ENCODE results near the gene ADRA2A.

DNA sequence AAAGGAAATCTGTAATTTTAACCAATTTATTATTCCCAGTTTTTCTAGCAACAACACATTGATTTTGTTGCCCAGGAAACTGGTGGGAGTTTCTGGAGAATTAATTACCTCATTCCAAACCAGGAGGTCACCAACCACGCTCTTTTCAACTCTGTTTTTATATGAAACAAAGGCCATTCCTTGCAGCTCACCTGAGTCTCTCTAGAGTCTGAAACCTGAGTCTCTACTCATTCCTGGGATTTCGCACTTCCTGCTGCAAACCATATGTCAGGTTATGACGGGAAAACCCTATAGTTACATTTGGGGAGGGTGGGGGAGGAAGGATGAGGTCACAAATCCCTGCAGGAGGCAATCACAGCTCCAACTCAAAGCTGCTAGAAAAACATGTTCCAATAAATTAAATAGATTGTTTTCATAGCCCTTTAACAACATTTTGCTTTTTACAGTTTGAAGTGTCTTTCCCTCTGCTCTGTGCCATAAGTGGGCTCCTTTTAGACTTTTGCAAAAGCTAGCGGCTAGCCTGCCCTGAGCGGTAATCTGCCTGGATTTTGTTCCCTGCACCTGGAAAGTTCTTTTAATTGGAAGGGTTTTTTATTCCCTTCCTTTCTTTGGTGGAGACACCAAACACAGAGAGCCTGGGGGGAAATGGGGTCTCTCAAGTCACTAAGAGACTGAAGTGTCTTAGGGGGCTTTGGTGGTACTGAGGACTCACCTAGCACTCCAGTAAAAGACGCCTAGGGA lies 38.3 kb upstream of the XPNPEP1 start:
- PRO-cap = no peak

GRCh38 chr10:109965295-109965863 lies 42.1 kb upstream of the XPNPEP1 start:
- PRO-cap = no peak

GRCh38 chr10:110007535-110007883 lies 275 bp upstream of the ADD3 start:
- PRO-cap = bidirectional peak, plus-strand start at chr10:110007984, minus-strand start at chr10:110007708

- PRO-cap = no peak
Measured at GRCh38 chr10:110076181-110077423, 68.8 kb downstream of the ADD3 start.

DNA sequence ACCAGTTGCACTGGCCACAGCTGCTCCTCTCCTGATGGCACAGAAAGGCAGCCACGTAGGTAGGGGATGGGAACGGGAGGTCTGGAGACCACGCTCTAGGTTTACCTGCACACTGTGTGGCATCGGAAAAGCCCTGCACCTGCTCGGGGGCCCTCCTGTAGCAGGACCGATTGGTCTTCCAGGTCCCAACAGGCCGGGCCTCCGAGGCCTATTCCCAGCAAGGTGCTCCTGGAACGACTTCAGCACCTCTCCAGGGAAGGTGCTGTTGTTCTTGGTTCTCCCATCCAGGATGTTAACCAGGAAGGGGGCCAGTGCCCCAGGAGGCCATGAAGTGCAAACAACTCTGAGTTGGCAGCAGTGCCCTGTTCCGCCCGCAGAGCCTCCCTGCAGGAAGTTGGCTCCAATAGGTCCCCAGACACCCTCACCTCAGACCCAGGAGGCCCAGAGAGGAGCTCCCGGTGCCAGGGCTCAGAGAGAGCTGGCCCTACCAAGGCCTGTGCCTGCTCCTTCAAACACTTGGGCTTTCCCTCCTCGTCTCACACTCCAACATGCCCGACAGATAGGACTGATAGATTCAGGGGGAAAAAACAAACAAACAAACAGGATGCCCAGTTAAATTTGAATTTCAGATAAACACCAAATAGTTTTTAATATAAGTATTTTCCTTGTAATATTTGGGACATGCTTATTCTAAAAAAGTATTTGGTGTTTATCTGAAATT lies 63.9 kb upstream of the DUSP5 start:
- PRO-cap = no peak

- PRO-cap = no peak
Measured at GRCh38 chr10:110461915-110462630, 35.6 kb upstream of the DUSP5 start.

GRCh38 chr10:110498048-110499046 lies 640 bp downstream of the DUSP5 start:
- PRO-cap = bidirectional peak, plus-strand start at chr10:110498351, minus-strand start at chr10:110498216

DNA sequence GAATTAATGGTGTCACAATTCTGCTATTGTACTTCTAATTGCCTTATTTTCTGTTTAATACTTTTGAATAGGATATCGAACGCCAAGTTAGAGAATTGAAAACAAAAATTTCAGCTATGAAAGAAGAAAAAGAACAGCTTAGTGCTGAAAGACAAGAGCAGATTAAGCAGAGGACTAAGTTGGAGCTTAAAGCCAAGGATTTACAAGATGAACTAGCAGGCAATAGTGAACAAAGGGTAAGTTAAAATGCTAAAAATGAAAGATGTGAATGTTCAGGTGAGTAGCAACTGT lies 15.8 kb downstream of the SMC3 start:
- PRO-cap = no peak

- PRO-cap = no peak
Measured at GRCh38 chr10:110699061-110699216, 54.8 kb downstream of the RBM20 start.

DNA sequence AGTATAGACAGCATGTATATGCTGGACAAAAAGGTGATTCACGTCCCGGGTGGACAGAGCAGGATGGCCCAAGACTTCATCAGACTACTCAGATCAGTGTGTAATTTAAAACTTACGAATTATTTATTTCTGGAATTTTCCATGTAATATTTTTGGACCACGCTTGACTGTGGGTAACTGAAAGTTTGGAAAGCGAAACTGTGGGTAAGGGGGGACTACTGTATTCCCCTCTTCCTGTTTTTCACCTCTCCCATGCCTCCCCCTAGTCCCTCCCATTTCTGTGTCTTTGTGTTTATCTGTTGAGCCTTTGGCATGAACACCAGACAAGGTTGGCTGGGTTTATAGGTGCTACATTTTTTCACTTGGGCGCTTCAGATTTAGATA lies 55.8 kb downstream of the RBM20 start:
- PRO-cap = no peak

DNA sequence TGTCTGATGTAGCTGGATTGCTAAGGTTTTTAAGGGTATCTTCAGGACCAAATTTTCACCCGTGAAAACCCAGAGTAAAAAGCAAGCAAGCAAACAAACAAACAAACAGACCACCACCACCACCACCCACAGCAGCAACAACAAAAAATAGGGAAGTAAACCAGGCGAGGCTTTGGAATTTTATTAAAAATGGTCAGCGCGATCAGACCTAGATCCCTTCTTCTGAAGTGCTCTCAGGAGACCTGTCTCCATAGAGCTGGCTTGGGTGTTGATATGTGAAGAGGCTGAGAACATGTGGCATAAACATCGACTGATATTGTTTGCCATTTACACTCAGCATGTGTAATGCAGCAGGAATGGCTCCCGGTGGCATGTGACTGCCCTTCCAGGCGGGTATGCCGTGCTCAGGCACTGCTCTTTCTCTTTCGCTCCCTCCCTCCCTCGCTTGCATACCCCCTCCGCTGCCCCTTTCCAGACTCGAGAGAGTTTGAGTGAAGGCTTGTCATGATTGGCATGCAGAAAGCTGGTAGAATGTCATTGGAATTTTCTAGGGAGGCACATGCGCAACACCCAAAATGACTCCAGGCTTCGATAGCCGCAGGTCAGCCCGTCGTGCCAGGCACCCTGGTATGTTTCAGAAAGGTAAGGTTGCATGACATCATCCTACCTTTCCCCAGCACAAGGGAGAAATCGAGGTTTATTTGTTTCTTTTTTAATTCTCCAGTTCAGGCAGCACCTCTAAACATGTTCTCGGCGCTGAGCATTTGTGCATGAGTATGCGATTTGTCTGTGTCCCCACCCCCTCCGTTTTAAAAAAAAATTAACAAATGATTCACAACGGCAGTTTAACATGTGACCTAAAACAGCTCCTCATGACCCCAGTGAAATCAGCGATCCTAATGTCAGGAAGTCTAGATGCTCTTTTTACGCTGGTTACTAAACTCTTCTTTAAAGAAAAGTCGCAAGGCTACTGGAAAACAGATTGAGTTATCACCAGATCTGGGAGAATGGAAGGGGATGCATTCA lies 107.2 kb upstream of the PDCD4 start:
- PRO-cap = no peak

- PRO-cap = no peak
Measured at GRCh38 chr10:110862302-110862932, 9.3 kb upstream of the PDCD4 start.

DNA sequence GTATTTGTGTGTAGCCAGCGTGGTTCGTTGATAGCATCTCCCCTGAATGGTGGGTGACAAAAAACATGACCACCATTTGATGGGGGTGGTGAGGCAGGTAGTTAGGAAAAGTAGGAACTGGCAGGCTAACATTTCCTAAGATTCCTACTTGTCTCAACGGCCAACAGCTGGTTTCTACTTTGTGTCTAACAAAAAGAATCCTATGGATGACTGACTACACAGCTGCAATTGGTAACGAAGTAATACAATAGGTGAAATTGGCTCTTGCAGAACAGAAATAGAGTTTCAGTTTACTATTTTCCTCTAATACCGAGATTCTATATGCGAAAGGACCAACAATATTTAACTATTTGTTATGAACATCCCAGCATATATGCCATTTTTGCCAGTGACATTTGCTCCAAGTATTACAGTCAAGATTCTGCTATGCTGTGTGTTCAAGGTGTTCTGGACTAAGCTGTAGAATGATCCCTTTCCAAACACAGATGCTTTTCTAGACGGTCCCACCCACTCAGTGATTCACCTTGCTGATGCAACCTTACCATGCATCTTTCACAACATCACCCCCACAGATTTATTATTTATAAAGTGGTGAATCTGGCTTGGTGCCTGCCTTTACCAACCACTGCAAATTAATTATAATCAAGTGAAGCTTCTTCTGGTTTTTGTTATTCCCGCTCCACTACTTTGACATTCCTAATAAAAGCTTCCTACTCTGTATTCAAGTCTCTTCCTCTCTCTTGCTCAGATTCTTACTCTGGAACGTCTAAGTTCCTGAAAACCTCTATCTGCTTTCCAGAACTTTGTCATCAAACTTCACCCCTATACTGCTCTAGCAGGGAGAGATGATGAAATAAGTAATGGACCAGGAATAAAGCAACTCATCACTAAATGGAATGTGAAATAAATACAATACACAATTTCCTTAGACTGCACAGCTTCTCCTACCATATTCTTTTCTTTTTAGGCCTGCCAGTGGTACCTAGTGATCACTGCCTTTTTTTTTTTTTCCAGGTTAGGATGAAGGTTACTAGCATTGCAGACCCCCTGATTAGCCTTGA lies 16.7 kb downstream of the BBIP1 start:
- PRO-cap = no peak

DNA sequence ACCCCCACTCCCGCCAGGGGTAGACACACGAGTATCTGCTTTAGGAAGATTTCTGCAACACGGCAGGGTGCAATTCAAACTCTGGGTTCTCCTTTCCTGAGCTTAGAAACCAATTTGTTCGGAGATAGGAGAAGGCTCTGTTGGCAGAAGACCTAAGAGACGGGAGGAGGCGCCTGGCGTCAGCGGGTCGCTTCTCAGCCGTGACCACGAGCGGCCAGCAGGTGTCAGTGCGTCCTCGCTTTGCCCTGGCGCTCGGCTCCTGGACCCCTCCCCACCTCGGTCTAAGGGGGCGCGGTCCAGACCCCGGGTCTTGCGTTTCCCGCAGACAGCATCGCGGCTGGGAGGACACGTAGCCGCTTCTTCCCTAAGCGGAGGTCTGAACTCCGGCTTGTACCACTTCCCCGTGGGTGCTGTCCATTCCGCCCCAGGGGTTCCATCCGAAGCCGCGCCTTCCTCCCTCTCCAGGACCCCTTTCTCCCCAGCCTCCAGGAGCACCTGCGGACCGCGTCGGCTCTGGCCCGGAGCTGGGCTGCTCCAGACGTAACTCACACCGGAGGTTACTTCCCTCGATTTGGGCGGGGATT lies 664 bp upstream of the ADRA2A start:
- PRO-cap = no peak

DNA sequence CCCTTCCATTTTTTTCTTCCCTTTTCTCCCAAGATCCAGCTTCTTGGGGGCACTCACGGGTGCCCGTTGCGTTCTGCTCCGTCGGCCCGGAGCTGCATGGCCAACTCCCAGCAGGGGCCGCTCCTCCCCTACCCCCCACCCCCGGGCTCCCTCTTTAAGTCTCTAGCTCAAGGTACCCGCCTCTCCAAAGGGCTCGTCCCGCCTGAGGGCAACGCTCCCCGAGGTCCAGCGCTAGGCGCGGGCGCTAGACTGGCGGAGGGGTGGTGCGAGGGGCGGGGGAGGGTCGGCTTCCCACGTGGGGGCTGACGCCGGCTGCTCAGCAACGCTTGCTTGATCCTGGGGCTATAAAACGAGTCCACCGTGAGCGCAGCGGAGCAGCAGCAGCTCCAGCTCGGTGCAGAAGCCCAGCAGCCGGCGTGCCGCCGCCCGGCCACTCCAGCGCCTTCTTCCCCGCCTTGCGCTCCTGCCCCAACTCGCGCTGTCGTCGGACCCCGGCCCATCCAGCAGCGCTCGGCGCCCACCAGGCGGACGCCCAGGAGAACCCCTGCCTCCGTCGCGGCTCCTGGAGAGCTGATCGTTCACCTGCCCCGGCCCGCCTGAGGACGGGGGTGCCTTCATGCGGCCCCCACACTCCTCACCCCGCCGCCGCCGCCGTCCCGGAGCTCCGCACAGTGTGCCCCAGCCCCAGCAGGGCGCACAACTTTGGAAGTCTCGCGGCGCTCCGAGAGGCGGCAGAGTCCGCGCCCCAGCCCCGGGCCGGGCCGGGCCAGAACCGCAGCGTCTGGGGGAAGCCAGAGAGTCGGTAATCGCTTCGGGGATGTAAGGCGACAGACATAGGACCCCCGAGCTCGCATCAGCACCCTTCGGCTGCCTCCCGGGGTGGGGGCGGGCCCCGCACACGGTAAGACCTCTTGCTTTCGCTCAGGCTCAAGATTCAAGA lies at the start of gene ADRA2A:
Gene ADRA2A (plus strand): TSS at position 373 of the 940 bp plus-strand sequence.
- PRO-cap = unidirectional peak, plus-strand start at position 375 of the sequence

- PRO-cap = no peak
Measured at GRCh38 chr10:111203639-111203860, 126.7 kb downstream of the ADRA2A start.

- PRO-cap = no peak
Measured at GRCh38 chr10:112082214-112082605, 101.4 kb downstream of the GPAM start.

- PRO-cap = no peak
Measured at GRCh38 chr10:112156905-112157635, 26.5 kb downstream of the GPAM start.

DNA sequence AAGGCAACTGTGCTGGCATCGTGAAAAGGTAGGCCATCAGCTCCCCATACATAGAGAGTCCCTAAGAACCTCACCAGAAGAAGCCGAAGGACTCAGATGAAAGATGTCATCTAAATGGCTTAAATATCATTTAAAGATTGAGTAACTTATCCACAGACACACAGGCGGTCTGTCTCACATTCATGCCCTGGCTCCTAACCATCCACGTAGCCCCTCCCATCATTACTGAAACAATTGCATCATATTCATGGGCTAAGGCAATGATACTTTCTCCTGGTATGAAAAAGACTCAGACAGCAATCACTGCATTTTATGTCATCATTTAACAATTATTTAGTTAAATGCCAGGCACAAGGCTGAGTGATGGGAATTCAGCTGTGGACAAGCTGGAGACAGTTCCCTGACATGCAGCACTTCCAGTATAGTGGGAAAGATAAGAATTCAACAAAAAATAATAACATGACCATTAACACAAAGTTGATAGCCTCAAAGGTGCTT lies 11.2 kb upstream of the TECTB start:
- PRO-cap = no peak

DNA sequence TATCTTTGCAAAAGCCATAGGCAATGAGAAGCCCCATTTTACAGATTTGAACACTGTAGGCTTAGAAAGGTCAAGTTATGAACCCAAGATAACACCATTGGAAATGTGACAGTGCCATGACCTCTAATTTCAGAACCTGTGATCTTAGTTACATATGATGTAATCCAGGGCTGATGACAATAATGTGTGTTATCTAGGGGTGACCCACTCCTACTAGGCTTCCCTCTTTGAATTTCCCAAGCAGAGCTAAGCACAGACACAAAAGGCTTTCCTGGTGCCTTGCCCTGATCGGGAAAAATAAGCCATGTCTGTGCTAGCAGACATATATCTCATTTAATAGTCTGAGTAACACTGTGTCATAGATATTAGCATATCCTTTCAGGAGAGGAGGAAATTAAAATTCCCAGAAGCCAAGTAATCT lies 3.0 kb upstream of the TECTB start:
- PRO-cap = no peak